SJCRH30 (cell line): ENCODE data around the genes BLTP3A, ANKS1A and RPL10A.

DNA sequence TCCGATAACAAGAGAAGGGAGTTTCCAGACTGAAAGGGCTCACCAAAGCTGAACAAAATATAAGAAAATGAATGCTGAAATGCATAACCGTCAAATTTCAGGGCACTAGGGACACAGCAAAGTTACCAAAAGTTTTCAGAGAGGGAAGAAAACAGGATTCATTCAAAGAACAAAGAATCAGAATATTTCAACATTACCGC lies 23.8 kb downstream of the ILRUN start:
- RAMPAGE, long total RNA: no peak

- RAMPAGE, long total RNA: no peak
Measured at GRCh38 chr6:34673656-34674037, 22.9 kb downstream of the ILRUN start.

GRCh38 chr6:34777108-34777517 lies 14.8 kb upstream of the BLTP3A start:
- RAMPAGE, long total RNA: no peak

GRCh38 chr6:34791696-34792630 lies at the start of gene BLTP3A:
TSS of gene BLTP3A (plus strand) at chr6:34792083.
- RAMPAGE, long total RNA: no peak

DNA sequence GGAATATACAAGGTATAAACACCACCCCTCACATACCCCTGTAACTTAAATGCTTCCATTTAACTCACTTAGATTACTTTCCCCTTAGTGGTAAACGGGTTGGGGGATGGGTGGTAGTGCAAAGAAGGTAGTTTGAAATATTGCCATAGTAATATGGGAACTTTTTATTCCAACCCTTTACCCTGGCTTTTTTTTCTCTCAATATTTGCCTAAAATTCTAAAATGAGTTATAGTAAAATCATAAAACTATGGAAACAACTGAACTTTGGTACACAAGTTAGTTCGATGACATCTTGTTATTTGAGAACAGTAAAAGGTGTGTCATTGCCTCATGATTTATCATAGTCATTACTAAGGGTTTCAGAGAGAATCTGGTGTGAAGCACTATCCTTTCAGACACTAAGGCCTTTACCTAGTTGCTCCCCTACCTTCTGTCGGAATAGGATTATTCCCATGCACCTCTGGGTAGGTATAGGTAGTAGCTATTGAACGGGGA lies 11.5 kb downstream of the TAF11 start:
- RAMPAGE, long total RNA: no peak

- RAMPAGE, long total RNA: no peak
Measured at GRCh38 chr6:34888872-34889944, at the start of gene ANKS1A. TSS of gene ANKS1A (plus strand) at chr6:34889255.

DNA sequence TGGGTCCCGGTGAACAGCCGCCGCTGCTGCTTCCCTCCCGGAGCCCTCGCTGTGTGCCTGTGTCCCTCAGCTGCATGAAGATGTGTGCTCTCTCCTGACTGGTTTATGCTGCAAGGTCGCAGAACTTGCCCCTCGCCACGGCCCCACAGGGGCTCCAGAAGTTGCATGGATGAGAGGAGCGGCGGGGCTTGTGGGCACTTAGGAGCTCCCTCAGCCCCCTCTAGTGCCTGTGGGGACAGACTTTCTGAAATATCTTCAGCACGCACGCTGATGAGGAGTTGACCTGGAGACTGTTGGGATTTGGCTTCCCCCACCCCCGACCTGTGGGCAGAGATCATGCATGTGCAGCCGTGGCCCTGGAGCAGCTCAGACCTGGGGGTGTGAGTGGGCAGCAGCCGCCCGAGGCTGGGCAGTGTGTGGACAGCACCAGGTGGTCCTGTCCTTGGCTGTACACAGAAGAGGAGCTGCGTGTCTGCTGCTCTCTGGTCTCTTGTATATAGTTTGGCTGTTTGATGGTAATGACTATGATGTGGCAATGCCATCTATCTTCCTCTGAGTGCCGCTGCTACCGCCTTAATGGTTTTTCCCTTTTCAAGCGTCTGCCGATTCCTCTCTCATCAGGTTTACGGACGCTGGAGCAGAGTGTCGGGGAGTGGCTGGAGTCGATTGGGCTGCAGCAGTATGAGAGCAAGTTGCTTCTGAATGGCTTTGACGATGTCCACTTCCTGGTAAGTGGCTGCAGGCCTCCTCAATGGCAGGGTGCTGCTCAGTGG lies 81.4 kb downstream of the TCP11 start:
- RAMPAGE, long total RNA: no peak

- RAMPAGE, long total RNA: no peak
Measured at GRCh38 chr6:35080812-35081724, 60.1 kb downstream of the TCP11 start.

- RAMPAGE, long total RNA: no peak
Measured at GRCh38 chr6:35260577-35261161, 1.1 kb downstream of the ZNF76 start.

DNA sequence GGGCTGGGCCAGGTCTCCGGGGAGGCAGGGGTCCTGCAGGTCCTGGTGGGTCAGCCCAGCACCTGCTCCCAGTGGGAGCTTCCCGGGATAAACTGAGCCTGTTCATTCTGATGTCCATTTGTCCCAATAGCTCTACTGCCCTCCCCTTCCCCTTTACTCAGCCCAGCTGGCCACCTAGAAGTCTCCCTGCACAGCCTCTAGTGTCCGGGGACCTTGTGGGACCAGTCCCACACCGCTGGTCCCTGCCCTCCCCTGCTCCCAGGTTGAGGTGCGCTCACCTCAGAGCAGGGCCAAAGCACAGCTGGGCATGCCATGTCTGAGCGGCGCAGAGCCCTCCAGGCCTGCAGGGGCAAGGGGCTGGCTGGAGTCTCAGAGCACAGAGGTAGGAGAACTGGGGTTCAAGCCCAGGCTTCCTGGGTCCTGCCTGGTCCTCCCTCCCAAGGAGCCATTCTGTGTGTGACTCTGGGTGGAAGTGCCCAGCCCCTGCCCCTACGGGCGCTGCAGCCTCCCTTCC lies 24.7 kb upstream of the FANCE start:
- RAMPAGE, long total RNA: no peak

- RAMPAGE, long total RNA: start-site peak on the plus strand at chr6:35468401-35468429, 31,984 and 113 reads in 2 replicates
Measured at GRCh38 chr6:35467496-35468527, at the start of gene RPL10A. TSS of gene RPL10A (plus strand) at chr6:35468401.

DNA sequence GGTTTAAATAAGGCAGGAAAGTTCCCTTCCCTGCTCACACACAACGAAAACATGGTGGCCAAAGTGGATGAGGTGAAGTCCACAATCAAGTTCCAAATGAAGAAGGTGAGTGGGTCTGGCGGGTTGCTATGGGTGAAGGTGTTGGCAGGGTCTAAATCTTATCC lies 1.9 kb downstream of the RPL10A start:
- RAMPAGE, long total RNA: no peak

- RAMPAGE, long total RNA: no peak
Measured at GRCh38 chr6:35484047-35484482, 12.8 kb downstream of the TEAD3 start.

DNA sequence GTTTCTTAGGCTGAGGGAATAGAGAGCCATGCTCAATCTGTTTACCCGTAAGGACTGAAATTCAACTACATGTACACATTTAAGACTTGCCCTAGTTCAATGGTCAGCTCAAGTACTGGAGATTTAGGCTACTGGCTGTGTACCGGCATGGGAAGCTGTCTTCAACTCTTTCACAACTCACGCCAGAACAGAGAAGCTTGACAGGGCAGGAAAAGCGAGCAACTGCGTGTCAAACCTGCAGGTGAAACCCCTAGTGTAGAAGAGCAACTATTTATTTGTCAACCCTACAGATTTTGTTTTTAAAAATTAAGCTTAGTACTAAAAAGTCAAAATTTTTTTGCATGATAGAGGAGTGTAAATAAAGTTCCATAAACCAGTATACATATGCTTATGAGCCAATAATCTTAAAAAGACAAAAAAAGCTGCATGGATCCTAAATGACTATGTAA lies 61.7 kb upstream of the TULP1 start:
- RAMPAGE, long total RNA: no peak

- RAMPAGE, long total RNA: no peak
Measured at GRCh38 chr6:35586920-35587633, 74.4 kb upstream of the TULP1 start.

DNA sequence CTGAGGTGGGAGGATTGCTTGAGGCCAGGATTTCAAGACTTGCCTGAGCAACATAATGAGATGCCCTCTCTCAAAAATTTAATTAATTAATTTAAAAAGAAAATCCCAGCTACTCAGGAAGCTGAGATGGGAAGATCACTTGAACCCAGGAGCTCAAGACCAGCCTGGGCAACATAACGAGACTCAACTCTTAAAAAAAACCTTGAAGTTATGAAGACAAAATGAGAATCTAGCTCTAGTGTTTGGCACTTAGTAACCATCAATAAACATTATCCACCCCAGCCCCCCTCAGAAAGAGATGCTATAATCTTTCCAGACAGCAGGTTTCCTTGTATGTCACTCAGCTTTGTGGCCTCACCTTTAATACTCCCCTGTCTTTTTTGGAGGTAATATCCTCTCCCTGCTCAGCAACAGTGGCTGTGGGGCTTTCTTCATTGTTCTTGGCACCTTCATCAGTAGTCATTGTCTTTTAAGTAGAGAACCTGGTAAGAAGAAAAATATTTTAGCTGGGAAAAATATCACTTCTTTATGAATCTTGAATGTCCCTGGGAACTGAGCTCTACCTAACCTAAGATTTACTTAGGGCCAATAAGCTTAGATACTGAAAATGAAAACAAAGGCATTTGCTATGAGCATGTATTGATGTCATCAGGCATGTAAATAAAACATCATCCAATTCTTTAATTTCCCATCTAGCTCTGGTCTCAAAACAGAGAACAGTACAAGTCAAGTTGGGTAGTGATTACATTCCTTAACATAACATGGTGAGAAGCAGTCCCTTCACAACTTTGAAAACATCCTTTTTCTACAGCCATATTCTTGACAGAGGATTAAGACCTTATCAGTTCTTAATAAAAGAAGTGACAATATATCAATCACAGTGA lies 46.1 kb downstream of the FKBP5 start:
- RAMPAGE, long total RNA: no peak

- RAMPAGE, long total RNA: no peak
Measured at GRCh38 chr6:35731303-35731418, 5.7 kb upstream of the ARMC12 start.

DNA sequence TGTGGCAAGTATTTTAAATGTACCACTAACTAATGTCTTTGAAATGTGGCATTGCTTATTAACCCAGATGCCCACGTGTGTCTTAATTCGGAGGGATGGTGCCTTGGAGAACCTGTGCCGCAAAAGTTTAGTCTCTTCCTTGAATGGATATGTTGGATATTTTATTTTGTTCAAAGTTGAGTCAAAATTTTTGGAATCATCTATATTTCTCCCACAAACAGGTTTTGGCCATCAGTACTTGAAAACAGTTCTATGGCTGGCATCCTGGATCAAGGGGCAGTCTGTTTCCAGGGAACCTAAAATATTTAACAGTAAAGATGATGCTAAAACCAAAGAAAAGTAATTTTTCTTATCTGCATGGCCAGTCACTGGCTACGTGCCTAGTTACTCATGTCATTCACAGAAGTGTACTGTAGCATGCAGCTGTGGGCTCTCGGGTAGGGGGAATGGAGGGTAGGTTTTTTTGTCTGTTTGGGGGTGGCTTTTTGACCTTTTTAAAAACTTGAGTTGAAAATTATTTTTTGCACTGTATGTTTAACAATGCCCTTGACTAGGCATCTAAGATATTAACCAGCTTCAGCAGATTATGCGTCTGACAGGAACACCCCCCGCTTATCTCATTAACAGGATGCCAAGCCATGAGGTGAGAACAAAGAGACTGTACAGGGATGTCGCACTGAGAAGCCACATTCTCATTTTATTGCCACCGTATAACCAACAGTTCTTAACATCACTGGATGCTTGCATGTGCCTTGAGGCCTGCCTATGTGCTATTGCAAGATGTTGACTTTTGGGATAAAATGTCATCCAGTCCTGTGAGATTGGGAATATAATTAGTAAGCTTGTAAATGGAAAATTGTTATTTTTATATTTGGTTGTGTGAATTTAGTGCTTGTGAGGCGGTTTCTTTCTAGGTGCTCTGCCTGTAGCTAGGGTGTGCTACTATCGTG lies 30.4 kb upstream of the MAPK13 start:
- RAMPAGE, long total RNA: no peak

DNA sequence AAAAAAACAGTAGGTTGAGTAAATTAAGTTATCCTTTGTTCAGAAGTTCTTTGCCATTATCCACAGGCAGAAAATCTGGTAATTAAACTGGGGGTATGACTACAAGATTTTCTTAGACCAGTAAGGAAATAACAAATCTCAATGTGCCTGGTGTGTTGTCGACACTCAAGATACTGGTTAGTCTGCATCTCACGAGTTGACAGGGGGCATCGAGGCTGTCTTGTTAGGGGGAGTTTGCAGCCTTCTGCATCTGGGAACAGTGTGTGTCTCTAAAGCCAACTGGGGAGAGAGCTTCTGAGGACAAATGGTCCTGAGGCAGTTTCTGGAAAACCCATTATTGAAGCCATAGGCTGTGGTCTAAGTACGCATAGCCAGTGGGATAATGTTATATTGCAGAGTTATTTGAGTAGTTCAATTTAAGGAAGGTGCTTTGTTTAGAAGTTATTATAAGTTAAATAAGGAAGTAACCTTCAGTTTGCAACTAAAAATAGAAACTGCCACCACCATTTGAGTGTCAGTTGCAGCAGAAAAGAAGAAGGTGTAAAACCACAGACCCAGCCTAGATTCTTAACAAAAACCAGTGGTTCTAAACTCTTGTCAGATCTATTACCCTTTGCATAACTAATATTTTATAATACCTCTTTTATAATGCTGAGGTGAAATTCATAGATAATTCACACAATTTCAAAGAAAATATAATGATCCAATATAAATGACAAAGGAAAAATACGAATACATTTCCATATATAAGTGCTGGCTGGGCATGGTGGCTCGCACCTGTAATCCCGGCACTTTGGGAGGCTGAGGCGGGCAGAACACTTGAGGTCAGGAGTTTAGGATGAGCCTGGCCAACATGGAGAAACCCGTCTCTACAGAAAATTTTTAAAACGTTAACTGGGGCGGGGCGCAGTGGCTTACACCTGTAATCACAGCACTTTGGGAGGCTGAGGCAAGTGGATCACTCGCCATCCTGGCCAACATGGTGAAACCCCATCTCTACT lies 15.3 kb upstream of the MAPK13 start:
- RAMPAGE, long total RNA: no peak

GRCh38 chr6:36118343-36118963 lies 11.9 kb upstream of the MAPK13 start:
- RAMPAGE, long total RNA: no peak